GM12878 (cell line): ENCODE measurements around a stretch of chr10.

- RAMPAGE, long total RNA = no peak
- RRBS, 2 experiments = no CpG with 5 or more reads among the region's 6 CpGs
CAGE:
- cytosol, long polyA minus RNA = no peak
- cytosol, long polyA plus RNA = no peak
- long polyA plus RNA = no peak
- nucleolus, long total RNA = no peak
- nucleus, long polyA plus RNA = no peak
- nucleus, long total RNA = no peak
Observed at GRCh38 chr10:17178938-17179599, 22.4 kb downstream of the TRDMT1 start.

DNA sequence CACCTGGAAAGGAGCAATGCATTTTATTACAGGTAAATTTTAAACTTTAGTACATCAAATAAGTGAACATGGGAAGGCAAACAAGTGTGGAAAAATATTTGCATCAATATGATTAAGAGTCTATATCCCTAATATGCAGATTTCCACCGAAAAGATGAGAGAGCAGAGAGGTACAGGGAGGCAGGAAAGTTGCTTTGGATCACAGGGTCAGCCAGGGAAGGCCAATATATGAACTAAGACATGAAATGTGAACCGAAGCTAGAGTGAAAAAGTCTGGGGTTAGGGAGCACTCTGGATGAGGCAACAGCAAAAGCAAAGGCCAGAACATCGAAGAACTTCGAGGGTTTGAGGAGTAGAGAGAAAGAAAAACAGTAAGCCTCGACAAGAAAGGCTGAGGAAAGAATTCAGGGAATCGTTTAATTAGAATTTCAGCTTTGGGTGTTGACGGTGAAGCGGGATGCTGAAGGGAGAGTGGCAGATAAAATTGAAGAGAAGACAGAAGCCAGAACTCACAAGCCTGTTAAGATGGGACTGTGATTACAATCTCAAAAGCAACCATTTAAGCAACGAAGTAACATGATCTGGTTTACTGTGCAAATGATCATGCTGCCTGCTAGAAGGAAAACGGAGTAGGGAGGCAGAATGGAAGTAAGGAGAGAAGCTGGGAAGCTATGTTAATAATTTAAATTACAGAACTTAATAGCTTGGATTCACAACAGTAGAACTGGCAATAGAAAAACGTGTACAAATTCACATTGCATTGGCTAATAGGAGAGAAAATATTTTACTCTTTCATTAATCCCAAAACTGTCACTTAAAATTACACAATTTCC lies 2.1 kb downstream of the TRDMT1 start:
- RAMPAGE, long total RNA = no peak
- RRBS, 2 experiments = no CpG with 5 or more reads among the region's 11 CpGs
CAGE:
- cytosol, long polyA minus RNA = no peak
- cytosol, long polyA plus RNA = no peak
- long polyA plus RNA = no peak
- nucleolus, long total RNA = no peak
- nucleus, long polyA plus RNA = no peak
- nucleus, long total RNA = no peak

DNA sequence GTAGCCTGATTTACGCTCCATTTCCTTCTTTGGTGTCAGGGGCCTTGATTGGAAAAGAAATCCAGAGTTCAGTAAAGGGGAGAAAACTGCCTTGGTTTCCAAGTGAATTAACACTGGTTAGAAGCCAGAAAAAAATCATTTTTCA lies 268 bp upstream of the TRDMT1 start:
- RAMPAGE, long total RNA = no peak
- RRBS, 2 experiments = no CpG with 5 or more reads among the region's 1 CpG
CAGE:
- cytosol, long polyA minus RNA = no peak
- cytosol, long polyA plus RNA = no peak
- long polyA plus RNA = no peak
- nucleolus, long total RNA = no peak
- nucleus, long polyA plus RNA = no peak
- nucleus, long total RNA = no peak

DNA sequence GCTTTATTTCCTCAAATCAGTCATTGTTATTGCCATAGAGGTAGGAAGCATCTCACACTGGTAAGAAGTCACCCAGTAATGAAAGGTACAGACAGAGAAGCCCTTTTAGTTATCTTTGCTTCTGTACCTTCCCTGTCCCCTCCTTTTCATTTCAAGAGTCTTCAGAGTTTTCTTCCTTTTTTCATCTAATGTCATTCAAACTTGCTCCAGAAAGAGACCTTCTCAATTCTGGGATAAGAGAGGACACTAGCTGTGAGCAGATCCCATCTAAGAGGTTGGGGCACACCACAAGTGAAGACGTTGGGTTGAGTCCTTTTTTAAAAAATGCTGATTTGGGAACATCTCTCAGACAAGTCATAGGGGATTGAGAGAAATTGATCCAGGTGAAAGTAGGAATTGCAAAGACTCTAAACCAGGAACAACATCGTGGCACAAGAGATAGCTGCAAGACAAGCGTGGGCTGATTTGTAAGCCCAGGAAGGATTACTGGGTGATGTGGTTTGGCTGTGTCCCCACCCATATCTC lies 59.9 kb downstream of the ST8SIA6 start:
- RAMPAGE, long total RNA = no peak
- RRBS, 2 experiments = no CpG with 5 or more reads among the region's 3 CpGs
CAGE:
- cytosol, long polyA minus RNA = no peak
- cytosol, long polyA plus RNA = no peak
- long polyA plus RNA = no peak
- nucleolus, long total RNA = no peak
- nucleus, long polyA plus RNA = no peak
- nucleus, long total RNA = no peak

GRCh38 chr10:17423423-17423720 lies 31.0 kb downstream of the ST8SIA6 start:
- RAMPAGE, long total RNA = no peak
- RRBS, 2 experiments = no CpG with 5 or more reads among the region's 1 CpG
CAGE:
- cytosol, long polyA minus RNA = no peak
- cytosol, long polyA plus RNA = no peak
- long polyA plus RNA = no peak
- nucleolus, long total RNA = no peak
- nucleus, long polyA plus RNA = no peak
- nucleus, long total RNA = no peak

- RAMPAGE, long total RNA = no peak
- RRBS, 2 experiments = no CpG with 5 or more reads among the region's 2 CpGs
CAGE:
- cytosol, long polyA minus RNA = no peak
- cytosol, long polyA plus RNA = no peak
- long polyA plus RNA = no peak
- nucleolus, long total RNA = no peak
- nucleus, long polyA plus RNA = no peak
- nucleus, long total RNA = no peak
Observed at GRCh38 chr10:17758080-17758683, 6.2 kb downstream of the TMEM236 start.

DNA sequence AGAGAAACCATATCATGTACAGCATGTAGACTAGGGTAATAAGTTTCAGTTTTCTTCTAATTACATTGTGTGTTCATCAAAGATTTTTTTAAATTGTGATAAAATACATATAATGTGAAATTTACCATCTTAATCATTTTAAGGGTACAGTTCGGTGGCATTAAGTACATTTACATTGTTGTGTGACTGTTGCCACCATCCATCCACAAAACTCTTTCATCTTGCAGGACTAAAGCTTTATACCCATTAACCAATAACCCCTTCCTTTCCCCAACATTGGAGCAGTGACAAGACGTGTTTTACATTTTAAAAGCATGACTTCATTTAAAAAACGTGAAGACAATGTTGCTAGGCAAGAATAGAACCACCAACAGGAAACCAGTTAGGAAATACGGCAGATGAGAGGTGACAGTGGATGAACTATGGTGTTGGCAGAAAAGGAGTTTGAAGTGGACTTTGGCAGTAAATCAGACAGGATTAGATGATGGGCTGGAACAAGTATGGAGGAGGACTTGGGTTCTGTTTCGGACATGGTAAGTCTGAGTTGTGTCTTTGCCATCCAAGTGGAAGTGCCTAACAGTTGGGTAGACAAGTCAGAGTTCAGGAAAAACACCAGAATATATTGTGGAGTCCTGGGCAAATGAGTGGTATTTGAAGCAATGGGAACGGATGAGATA lies 16.9 kb downstream of the TMEM236 start:
- RAMPAGE, long total RNA = no peak
- RRBS, 2 experiments = no CpG with 5 or more reads among the region's 6 CpGs
CAGE:
- cytosol, long polyA minus RNA = no peak
- cytosol, long polyA plus RNA = no peak
- long polyA plus RNA = no peak
- nucleolus, long total RNA = no peak
- nucleus, long polyA plus RNA = no peak
- nucleus, long total RNA = no peak

DNA sequence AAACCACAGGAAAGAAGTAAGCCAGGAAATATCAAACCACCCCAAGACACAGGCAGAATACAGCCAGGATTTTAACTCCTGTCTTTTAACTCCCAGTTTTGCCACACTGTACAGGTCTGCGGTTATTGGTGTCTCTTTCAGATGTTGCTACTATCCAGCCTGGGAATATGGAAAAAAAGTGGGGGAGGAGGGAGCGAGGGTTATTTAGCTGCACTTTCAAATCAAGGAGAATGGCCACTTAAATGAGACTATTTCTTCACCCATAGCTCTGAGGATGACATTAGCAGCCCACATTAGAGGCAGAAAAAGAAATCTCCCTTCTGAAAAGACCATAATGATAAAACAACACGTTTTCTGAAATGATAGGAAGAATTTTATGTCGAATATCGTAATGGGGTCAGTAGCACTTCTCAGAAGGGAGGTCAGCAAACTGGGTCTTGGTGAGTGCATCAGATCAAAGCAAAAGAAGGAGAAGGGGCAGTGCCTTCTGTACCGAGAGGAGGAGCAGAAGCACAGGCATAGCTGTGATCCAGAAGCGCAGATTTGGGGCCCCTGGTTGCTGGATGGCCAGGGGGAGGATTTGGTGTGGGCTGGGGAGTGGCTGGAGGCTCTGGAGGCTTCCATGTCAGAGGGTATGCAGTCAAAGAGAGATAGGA lies 86.7 kb downstream of the CACNB2 start:
- RAMPAGE, long total RNA = no peak
- RRBS, 2 experiments = no CpG with 5 or more reads among the region's 7 CpGs
CAGE:
- cytosol, long polyA minus RNA = no peak
- cytosol, long polyA plus RNA = no peak
- long polyA plus RNA = no peak
- nucleolus, long total RNA = no peak
- nucleus, long polyA plus RNA = no peak
- nucleus, long total RNA = no peak

GRCh38 chr10:18568713-18569662 lies 82.4 kb downstream of the NSUN6 start:
- RAMPAGE, long total RNA = no peak
- RRBS, 2 experiments = no CpG with 5 or more reads among the region's 3 CpGs
CAGE:
- cytosol, long polyA minus RNA = no peak
- cytosol, long polyA plus RNA = no peak
- long polyA plus RNA = no peak
- nucleolus, long total RNA = no peak
- nucleus, long polyA plus RNA = no peak
- nucleus, long total RNA = no peak

- RAMPAGE, long total RNA = no peak
- RRBS, 2 experiments = 10 to 84% methylated on average over 9 of the region's 25 CpGs
CAGE:
- cytosol, long polyA minus RNA = no peak
- cytosol, long polyA plus RNA = no peak
- long polyA plus RNA = no peak
- nucleolus, long total RNA = no peak
- nucleus, long polyA plus RNA = start-site peak on the plus strand at chr10:19488979-19489094, 27 and 34 reads in 2 replicates
- nucleus, long total RNA = no peak
Observed at GRCh38 chr10:19488616-19489407, 327.4 kb upstream of the PLXDC2 start.

GRCh38 chr10:19835360-19836172 lies 19.3 kb downstream of the PLXDC2 start:
- RAMPAGE, long total RNA = no peak
- RRBS, 2 experiments = no CpG with 5 or more reads among the region's 6 CpGs
CAGE:
- cytosol, long polyA minus RNA = no peak
- cytosol, long polyA plus RNA = no peak
- long polyA plus RNA = no peak
- nucleolus, long total RNA = no peak
- nucleus, long polyA plus RNA = no peak
- nucleus, long total RNA = no peak

GRCh38 chr10:19931068-19931420 lies 114.8 kb downstream of the PLXDC2 start:
- RAMPAGE, long total RNA = no peak
- RRBS, 2 experiments = no CpG with 5 or more reads among the region's 5 CpGs
CAGE:
- cytosol, long polyA minus RNA = no peak
- cytosol, long polyA plus RNA = no peak
- long polyA plus RNA = no peak
- nucleolus, long total RNA = no peak
- nucleus, long polyA plus RNA = no peak
- nucleus, long total RNA = no peak

DNA sequence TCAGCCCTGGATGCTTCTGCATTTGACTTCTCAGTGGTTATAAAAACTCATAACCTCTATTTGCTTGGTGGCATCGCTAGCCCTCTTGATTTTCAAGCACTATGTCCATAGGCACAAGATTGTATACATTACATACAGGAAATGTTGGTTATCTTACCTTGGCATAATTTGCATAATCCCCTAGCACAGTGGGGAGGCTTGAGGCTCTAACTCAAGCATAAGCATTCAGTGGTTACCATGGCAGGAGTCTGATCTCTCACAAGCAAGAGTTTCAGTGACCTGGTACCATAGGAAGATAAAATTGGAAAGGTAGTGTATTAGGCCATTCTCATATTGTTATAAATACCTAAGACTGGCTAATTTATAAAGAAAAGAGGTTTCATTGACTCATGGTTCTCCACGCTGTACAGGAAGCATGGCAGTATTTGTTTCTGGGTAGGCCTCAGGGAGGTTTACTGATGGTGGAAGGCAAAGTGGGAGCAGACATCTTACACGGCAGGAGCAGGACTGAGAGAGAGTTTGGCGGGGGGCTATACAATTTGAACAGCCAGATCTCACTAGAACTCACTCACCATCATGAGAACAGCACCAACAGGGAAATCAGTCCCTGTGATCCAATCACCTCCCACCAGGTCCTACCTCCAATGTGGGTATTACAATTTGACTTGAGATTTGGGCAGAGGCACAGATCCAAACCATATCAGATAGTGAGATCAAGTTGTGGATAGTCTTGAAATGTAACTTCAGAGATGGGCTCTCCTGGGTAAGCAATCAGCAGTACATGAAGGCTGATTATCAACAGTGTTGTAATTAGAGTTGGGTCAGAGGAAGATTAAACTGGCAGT lies 122.0 kb downstream of the PLXDC2 start:
- RAMPAGE, long total RNA = no peak
- RRBS, 2 experiments = no CpG with 5 or more reads among the region's 4 CpGs
CAGE:
- cytosol, long polyA minus RNA = no peak
- cytosol, long polyA plus RNA = no peak
- long polyA plus RNA = no peak
- nucleolus, long total RNA = no peak
- nucleus, long polyA plus RNA = no peak
- nucleus, long total RNA = no peak

GRCh38 chr10:20096105-20096666 lies 280.0 kb downstream of the PLXDC2 start:
- RAMPAGE, long total RNA = no peak
- RRBS, 2 experiments = no CpG with 5 or more reads among the region's 7 CpGs
CAGE:
- cytosol, long polyA minus RNA = no peak
- cytosol, long polyA plus RNA = no peak
- long polyA plus RNA = no peak
- nucleolus, long total RNA = no peak
- nucleus, long polyA plus RNA = no peak
- nucleus, long total RNA = no peak

DNA sequence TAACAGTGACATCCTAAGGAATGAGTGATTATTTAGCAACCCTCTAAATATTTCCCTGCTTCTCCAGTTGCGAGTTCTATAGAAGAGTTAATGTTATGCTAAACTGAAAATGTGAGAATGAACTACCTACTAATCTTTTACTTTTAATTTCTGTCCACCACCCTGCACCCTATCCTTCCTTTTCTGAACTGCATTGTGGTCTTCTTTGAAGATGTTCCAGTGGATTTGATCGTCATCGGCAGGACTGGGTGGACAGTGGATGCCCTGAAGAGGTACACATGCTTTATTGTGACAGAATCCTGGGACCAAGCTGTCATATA lies 395.2 kb downstream of the PLXDC2 start:
- RAMPAGE, long total RNA = no peak
- RRBS, 2 experiments = no CpG with 5 or more reads among the region's 3 CpGs
CAGE:
- cytosol, long polyA minus RNA = no peak
- cytosol, long polyA plus RNA = no peak
- long polyA plus RNA = no peak
- nucleolus, long total RNA = no peak
- nucleus, long polyA plus RNA = no peak
- nucleus, long total RNA = no peak

GRCh38 chr10:20867992-20868256 lies 29.2 kb downstream of the NEBL start:
- RAMPAGE, long total RNA = no peak
- RRBS, 2 experiments = no CpG with 5 or more reads among the region's 2 CpGs
CAGE:
- cytosol, long polyA minus RNA = no peak
- cytosol, long polyA plus RNA = no peak
- long polyA plus RNA = no peak
- nucleolus, long total RNA = no peak
- nucleus, long polyA plus RNA = no peak
- nucleus, long total RNA = no peak

DNA sequence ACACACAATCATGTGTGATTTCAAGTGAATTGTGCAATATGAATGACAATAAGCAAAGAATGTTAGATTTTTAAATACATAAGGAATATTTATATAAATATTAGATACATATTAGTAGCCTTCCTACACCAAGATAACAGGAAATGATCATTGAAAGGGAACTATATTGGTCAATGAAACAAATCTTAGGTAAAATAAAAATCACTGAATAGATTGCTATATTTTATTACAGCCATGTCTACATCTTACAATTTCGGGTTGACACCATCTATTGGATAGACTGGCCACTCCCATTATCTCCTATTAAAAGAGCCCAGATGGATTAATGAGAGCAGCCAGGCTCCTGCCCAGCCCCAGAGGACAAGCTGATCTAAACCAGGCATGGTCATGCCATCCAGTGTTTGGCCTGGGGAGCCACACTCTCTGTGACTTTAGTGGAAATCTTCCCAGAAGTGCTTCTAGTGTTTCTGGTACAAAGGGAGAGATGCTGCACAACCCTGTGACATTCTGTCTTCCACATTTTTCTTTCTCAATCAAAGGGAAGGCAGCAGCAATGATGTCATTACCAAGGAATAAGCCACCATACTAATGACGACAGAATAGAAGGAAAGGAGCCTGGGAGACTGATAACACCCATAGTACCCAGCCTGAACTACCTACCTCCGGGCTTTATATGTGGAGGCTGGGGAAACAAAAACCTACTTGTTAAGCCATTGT lies 5.1 kb downstream of the NEBL start:
- RAMPAGE, long total RNA = no peak
- RRBS, 2 experiments = no CpG with 5 or more reads among the region's 3 CpGs
CAGE:
- cytosol, long polyA minus RNA = no peak
- cytosol, long polyA plus RNA = no peak
- long polyA plus RNA = no peak
- nucleolus, long total RNA = no peak
- nucleus, long polyA plus RNA = no peak
- nucleus, long total RNA = no peak

- RAMPAGE, long total RNA = no peak
- RRBS, 2 experiments = no CpG with 5 or more reads among the region's 12 CpGs
CAGE:
- cytosol, long polyA minus RNA = no peak
- cytosol, long polyA plus RNA = no peak
- long polyA plus RNA = no peak
- nucleolus, long total RNA = no peak
- nucleus, long polyA plus RNA = no peak
- nucleus, long total RNA = no peak
Observed at GRCh38 chr10:21041580-21042480, 144.7 kb upstream of the NEBL start.

GRCh38 chr10:21122351-21122671 lies 225.2 kb upstream of the NEBL start:
- RAMPAGE, long total RNA = no peak
- RRBS, 2 experiments = no CpG with 5 or more reads among the region's 1 CpG
CAGE:
- cytosol, long polyA minus RNA = no peak
- cytosol, long polyA plus RNA = no peak
- long polyA plus RNA = no peak
- nucleolus, long total RNA = no peak
- nucleus, long polyA plus RNA = no peak
- nucleus, long total RNA = no peak

DNA sequence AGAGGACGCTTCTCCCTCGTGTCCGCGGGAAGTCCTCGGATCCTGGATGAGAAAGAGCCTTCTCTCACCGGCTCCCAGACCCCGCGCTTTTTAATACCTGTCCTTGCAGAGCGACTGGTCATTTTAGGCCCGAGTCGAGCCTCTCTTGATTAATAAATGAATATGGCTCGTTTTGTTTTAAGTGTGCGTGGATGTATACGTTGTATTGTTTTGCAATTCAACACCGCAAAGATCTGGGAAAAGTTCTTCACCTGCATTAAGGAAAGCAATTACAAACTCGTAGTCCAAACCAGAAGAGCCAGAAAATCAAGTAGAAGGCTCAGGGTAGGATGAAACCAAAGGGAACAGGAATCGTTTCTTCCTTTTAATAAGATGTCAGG lies 277.6 kb upstream of the NEBL start:
- RAMPAGE, long total RNA = no peak
- RRBS, 2 experiments = no CpG with 5 or more reads among the region's 17 CpGs
CAGE:
- cytosol, long polyA minus RNA = no peak
- cytosol, long polyA plus RNA = no peak
- long polyA plus RNA = no peak
- nucleolus, long total RNA = no peak
- nucleus, long polyA plus RNA = no peak
- nucleus, long total RNA = no peak